Airway epithelial cell (primary cell): ENCODE measurements around a stretch of chr12.

GRCh38 chr12:56768390-56769026 is 5.4 kb downstream of the HSD17B6 start:
- RAMPAGE, long total RNA = no peak

GRCh38 chr12:56988303-56988757 is 6.0 kb upstream of the GPR182 start:
- RAMPAGE, long total RNA = no peak

GRCh38 chr12:57001309-57001951 is 4.9 kb downstream of the ZBTB39 start:
- RAMPAGE, long total RNA = no peak

DNA sequence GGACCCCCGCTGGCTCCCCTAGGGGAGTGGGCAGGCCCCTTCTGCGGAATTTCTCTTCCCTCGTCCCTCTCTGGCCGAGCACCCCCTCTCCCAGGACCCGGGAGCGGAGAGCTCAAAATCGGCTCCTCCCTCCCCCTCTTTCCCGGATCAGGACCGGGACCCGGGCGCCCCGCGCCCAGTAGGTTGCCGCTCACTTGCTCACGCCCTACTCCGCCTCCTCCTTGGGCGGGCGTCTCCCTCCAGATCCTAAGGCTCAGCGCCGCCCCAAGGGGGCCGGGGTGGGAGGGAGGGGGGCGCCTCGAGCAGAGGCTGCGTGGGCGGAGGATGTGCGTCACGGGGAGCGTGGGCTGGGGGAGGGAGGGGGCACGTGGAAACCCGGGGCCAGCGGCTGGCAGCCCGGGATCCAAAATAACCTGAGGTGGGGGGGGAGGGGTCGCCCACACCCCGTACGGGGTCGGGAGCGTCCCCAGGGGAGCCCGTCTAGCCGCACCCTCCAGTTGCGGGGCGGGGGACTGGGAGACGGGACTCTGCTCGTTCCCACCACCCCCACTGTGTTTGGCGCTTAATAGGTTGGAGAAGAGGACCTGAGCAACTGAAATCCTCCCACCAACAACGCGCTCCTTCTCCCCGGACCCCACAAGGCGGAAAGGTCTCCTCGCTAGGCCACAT is 1.8 kb upstream of the NAB2 start:
- RAMPAGE, long total RNA = no peak

GRCh38 chr12:57104295-57104708 is 6.9 kb downstream of the STAT6 start:
- RAMPAGE, long total RNA = no peak

- RAMPAGE, long total RNA = no peak
Measured at GRCh38 chr12:57109295-57109967, 1.7 kb downstream of the STAT6 start.

DNA sequence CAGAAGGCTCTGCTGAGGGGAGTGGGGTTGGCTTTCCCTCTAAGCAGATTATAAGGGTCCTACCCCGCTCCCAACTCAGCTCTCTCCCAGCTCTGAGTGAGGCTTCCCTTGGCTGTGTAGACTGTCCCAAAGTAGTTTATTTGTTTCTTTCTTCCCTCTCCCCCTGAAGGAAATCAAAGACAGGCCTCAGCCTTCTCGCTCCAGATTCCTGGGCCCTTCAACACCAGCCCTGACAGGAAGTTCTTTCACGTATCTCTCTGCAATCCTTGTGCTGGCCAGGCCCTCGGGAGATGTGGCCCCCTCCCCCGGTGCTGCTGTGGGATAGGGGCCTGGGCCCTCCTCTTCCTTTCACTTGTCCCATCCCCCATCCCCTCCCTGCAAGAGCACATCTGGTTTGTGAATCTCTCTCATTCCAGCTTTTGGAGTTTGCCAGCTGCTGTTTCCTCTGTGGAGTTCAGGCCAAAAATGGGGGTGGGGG is 7.1 kb downstream of the LRP1 start:
- RAMPAGE, long total RNA = no peak

DNA sequence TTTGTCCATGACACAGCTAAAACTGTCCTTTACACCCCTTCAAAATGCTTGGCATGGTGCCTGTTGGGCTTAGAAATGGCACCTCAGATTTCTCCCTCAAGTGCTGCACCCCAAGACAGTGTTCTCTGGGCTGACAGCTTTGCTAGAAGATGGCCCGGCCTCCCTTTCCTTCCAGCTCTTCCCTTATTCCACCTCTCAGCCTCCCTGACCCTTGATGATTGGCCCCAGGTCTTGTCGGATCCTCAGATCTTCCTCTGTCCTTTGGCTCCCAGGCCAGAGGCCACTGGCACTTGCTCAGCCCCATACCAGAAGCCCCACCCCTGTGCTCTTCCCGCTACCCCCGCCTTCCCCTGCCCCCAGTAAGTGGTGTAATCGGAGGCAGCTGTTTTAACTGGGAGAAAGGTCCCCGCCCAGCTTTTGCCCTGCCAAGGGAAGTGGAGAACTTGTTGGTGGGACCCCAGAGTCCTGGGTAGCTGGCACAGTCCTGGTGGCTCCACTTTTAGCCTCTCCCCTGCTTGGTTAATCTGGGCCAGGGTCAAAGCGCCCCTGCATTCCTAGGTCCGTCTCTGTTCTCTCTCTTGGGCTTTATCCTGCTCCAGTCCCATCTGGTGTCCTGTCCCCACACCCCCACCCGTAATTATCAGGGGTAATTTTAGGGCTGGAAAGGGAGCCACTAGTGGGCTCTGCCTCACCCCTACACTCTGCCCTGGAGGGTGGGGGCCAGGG is 10.6 kb downstream of the LRP1 start:
- RAMPAGE, long total RNA = no peak

DNA sequence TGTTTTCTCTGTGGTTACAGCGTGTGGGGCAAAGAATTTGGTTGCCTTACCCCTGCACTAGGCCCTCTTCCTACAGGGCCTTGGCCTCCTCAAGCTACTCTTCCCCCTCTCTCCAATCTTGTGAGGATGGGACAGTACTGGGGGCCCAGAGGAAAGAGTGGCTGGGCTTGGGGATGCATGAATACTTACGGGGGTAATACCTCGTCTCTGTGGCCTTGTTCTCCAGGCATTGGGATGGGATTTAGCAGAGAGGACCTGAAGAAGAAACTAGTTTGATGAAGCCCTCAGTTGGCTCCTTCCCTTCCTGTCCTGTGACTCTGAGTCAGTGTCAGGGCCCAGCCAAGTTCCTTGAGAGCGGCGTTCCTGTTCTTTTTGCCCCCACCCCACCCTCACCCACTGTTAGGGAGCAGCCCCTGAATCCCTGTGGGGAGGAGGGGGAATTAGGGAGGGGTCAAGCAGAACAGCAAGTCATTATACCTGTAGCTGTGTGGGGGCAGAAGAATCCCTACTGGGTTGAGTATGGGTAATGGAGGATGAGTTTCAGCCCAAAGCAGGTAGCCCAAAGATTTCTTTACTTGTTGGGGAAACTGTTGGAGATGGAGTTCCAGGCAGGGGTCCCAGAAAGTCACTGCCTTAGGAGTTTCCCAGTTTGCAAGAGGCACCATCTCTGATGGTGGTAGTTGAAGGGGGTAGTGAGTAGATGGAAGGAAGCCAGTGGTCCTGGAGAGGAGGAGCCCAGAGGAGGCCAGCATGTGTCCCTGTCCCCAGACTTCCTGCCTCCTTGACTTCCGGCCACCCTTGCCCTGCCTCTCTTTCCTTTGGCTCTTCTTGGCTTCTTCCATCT is 24.5 kb downstream of the LRP1 start:
- RAMPAGE, long total RNA = no peak

DNA sequence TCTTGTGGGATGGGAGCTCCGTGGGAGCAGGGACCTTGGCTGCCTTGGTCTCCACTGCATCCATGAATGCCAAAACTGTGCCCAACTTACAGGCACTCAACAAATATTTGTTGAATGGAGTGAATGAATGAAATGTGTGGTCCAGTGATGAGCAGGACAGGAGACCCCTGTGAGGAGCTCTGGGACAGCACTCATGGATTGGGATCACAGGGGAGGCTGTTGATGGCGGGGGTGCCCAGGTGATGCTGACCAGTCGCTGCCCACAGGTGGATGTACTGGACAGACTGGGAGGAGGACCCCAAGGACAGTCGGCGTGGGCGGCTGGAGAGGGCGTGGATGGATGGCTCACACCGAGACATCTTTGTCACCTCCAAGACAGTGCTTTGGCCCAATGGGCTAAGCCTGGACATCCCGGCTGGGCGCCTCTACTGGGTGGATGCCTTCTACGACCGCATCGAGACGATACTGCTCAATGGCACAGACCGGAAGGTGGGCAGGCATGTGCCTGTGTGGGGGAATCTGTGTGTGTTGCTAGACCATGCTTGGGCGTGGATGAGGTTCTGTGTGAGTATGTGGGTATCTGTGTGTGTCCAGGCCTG is 32.4 kb downstream of the LRP1 start:
- RAMPAGE, long total RNA = no peak

DNA sequence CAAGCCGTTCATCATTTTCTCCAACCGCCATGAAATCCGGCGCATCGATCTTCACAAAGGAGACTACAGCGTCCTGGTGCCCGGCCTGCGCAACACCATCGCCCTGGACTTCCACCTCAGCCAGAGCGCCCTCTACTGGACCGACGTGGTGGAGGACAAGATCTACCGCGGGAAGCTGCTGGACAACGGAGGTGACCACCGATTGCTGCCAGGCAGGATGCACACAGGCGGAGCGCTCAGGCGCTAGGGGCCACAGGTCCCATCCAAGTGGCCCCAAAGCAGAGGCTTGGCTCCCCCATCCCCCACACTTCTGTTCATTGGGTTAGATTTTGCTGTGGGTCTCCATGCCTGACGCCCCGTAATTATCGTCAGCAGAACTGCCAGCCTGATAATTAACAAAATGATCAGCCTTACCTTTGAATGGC is 40.7 kb upstream of the NXPH4 start:
- RAMPAGE, long total RNA = no peak

DNA sequence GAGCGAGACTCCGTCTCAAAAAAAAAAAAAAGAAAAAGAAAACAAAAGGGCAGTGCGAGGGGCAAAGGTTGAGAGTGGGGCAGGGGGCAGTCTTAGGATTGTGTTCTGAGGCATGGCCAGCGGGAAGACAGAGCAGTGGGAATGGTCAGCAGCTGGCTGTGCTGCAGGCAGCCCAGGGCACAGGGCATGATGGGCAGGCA is 9.2 kb upstream of the NXPH4 start:
- RAMPAGE, long total RNA = no peak

GRCh38 chr12:57283673-57284100 is 32.7 kb upstream of the STAC3 start:
- RAMPAGE, long total RNA = no peak

- RAMPAGE, long total RNA = no peak
Measured at GRCh38 chr12:57420408-57421133, 10.3 kb downstream of the R3HDM2 start.

DNA sequence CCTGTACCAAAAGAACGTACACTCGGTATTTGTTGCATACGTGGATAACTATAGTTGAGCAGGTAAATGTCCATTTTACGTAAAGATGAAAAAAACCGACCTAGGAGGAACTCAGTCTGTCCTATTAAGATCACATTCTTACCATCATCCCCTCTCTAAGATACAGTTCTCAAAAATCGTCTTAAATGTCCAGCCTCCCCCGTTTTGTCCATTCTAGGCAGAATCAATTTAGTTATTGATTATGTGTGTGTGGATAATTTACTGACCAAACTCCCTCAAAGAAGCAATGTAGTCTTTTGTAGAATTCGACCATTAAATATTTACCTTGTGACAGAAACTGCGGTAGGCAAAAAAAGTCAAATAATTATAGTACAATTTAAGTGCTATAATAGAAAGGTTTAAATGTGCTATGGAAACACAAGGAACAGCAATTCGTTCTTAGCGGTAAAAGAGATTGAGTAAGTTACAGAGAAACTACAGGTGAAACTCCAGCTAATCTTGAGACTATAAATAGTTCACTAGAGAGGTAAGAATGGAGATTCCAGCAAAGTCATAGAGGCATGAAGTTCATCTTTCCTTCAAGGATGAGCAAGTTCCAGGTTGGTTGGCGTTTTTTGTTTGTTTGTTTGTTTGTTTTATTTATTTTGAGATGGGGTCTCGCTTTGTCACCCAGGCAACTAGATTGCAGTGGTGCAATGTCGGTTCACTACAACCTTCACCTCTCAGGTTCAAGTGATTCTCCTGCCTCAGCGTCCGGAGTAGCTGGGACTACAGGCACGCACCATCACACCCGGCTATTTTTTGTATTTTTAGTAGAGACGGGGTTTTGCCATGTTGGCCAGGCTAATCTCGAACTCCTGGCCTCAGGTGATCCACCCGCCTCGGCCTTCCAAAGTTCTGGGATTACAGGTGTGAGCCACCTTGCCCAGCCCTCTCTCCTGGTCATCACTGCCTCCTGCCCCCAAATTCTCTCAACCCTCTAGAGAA is 819 bp upstream of the R3HDM2 start:
- RAMPAGE, long total RNA = no peak

DNA sequence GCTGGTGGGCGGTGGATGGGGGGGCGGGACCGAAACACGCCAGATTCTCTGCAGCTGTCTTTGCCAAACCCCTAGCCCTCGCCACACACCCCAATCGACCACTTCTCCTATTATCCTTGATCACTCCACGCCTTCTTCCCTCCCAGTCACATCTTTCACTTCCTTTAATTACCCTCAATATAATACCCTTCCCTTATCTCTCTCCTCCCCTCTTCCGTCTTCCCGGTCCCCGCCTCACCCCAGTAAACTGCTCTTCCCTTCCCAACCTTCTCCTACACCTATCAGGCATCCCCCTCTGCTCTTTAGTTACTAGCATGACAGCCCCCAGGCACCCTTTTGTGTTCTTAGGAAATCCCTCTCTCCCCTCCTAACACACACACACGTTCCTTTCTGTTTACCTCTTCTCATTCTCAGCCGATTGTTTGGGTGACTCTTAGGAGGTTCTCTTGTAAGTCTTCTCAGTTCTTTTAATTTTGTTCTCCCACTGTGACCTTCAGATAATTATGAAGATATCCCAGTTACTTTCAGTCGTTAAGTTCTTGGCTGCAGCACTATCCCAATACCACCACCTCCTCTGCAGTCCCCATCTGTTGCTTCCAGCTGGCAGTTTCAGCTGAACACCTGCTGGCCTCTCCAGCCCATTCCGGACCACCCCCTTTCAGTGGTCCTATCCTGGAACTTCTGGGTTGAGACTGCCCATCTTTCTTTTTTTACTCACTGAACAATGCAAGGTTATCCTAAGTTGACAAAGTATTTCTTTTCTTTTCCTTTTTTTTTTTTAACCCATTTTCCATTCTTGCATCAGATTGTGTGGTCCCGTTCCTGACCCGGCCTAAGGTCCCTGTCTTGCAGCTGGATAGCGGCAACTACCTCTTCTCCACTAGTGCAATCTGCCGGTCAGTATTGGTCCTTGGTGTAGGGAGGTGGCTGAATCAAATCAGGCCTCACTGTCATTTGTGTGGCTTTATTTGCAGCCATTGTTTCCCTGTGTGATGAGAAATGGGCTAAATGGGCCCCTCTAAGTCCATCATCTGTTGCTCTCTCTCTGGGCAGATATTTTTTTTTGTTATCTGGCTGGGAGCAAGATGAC is 691 bp downstream of the MARS1 start:
- RAMPAGE, long total RNA = no peak

- RAMPAGE, long total RNA = no peak
Measured at GRCh38 chr12:57516746-57517735, 3.3 kb downstream of the DDIT3 start.

- RAMPAGE, long total RNA = no peak
Measured at GRCh38 chr12:57519043-57519568, 1.2 kb downstream of the DDIT3 start.

GRCh38 chr12:57521482-57521923 is 1.1 kb upstream of the MBD6 start:
- RAMPAGE, long total RNA = no peak

DNA sequence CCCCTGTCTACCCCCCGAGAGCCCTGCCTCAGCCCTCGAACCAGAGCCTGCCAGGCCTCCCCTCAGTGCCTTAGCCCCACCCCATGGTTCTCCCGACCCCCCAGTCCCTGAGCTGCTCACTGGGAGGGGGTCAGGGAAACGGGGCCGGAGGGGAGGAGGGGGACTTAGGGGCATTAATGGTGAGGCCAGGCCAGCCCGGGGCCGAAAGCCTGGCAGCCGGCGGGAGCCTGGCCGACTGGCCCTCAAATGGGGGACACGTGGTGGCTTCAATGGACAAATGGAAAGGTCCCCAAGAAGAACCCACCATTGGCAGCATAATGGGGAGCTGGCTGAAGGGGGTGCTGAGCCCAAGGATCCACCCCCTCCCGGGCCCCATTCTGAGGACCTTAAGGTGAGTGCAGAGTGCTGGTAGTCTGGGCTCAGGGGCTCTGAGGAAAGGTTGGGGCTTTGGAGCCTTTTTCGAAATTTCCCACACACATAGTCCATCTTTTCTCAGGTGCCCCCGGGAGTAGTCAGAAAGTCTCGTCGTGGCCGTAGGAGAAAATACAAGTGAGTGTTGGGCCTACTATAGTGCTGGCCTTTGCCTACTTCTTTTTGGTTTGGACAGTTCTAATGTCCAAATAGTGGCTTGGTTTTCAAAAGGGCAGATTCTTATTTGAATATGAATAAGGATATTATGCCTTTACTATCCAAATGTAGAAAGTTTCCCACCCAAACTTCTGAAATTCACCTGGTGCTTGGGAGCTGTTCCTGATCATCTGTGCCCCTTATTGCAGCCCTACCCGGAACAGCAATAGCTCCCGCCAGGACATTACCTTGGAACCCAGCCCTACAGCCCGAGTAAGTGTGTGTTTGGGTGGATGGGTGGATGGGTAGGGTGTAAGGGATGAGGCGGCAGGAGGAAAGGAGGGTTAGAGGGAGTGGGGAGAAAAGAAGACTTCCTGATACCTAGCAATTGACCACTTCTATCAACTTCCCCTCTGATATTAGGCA is 5.8 kb downstream of the MBD6 start:
- RAMPAGE, long total RNA = no peak